Cardiac ventricle fibroblast (primary cell): ENCODE measurements around a stretch of chr5.

- RAMPAGE, long total RNA = no peak
Observed at GRCh38 chr5:200826-201575, 9.7 kb downstream of the LRRC14B start.

DNA sequence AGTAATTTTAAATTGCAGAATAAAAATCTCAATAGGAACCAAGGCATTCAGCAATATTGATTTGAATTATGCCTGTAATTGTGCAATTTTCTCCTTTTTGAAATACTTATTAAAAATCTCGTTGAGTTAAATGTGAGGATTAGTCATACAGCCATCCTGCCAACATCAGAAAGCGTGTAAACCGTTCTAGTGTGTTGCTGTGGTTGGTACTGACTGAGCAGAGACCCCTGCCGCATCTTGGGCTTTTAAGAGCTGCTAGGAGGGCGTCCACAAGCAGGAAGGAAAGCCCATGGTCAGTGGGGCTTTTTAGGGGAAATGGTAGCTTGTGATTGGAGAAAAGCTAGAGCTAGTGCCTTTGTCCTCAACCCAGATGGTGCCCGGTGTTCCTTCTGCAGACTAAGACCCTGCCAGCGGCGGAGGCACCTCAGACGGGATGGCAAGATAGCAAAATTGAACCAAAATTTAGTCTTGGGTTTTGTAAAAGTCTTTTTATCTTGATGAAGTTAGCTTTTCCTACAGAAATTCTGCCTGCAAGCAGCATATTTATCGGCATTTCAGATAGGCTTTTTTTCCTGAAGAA lies 1.4 kb downstream of the SDHA start:
- RAMPAGE, long total RNA = no peak

DNA sequence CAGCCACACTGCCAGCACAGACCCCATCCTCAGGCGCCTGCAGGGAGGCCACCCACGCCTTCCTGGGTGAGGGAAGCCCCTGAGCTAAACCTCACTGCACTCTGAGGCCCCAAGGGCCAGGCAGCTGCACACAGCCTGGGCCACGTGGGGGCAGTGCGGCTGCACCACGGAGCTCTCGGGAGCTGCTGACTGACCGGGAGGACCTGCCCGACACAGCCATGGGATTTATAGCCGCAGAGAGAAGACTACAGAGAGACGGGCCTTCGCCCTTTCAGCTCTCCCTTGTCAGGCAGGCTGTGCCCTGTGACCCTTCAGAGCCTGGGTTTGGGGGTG lies 4.4 kb upstream of the AHRR start:
- RAMPAGE, long total RNA = no peak

- RAMPAGE, long total RNA = no peak
Observed at GRCh38 chr5:343445-344471, 22.2 kb downstream of the AHRR start.

DNA sequence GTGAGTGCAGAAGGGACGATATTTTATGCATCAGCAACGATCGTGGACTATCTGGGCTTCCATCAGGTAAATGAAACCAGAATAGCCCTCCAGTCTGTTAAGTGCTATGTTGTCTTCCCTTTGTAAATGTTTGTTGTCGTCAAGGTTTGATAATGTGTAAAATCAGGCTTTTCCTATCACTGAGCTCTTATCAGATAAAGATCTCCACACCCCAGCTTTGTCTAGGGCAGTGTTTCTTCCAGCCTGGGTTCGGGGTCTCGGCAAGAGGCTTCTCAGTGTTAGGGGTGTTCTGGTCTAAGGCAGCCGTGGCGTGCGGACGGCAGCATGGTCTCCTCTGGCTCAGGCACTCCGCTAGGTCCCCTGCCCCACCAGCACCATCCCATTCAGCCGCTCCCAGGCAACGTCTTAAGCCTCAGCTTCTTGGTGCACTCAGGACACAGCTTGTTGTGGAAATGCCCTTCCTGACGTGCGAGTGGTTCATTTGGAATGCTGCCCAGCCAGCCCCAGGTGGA lies 29.6 kb upstream of the EXOC3 start:
- RAMPAGE, long total RNA = no peak

DNA sequence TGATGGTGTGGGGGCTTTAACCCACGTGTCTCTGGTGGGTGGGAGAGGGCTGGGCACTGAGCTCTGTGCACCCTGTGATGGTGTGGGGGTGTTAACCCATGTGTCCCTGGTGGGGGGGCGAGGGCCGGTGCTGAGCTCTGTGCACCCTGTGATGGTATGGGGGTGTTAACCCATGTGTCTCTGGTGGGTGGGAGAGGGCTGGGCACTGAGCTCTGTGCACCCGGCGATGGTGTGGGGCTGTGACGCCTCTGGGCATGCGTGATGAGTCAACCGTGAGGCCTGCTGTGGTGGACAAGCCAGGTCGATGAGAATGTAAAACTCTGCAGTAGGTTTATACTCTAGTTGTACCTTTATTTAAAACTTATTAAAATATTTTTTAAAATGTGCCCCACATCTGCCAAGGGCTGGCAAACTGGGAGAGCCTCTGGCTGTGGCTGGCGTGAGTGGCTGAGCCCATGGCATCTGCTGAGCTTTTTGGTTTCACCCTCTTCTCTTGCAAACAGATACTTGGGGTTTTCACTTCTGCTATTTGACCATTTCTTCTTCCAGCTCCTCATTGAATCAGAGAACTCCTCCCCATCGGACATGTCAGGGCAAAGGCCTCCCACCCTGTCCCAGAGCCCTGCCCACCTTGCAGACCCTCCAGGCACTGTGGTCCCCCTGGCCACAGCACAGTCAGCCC lies 18.6 kb upstream of the EXOC3 start:
- RAMPAGE, long total RNA = no peak

- RAMPAGE, long total RNA = no peak
Observed at GRCh38 chr5:440350-440916, 2.5 kb upstream of the EXOC3 start.

GRCh38 chr5:473408-473715 lies 30.4 kb downstream of the EXOC3 start:
- RAMPAGE, long total RNA = no peak

DNA sequence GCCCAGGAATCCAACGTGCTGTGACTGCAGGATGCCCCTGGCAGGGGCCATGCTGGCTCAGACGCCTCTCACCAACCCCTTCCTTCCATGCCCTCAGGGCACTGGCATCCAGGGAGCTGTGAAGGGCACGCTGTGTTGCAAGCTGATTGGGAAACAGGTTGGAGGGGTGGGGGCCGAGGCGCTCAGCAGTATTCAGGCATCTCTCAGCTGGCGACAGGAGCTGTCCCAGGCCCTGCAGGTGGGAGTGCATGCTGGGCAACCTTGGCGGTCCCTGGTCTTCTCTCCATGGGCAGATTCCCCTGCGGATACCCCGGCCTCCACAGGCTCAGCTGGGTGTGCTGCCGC lies 9.6 kb downstream of the TPPP start:
- RAMPAGE, long total RNA = no peak

DNA sequence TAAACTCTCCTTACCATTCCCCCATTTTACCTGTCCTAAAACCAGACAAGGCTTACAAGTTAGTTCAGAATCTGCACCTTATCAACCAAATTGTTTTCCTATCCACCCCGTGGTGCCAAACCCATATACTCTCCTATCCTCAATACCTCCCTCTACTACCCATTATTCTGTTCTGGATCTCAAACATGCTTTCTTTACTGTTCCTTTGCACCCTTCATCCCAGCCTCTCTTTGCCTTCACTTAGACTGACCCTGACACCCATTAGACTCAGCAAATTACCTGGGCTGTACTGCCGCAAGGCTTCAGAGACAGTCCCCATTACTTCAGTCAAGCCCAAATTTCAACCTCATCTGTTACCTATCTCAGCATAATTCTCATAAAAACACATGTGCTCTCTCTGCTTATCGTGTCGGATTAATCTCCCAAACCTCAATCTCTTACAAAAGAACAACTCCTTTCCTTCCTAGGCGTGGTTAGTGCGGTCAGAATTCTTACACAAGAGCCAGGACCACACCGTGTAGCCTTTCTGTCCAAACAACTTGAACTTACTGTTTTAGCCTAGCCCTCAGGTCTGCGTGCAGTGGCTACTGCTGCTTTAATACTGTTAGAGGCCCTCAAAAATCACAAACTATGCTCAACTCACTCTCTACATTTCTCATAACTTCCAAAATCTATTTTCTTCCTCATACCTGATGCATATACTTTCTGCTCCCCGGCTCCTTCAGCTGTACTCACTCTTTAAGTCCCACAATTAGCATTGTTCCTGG lies 12.9 kb upstream of the TPPP start:
- RAMPAGE, long total RNA = no peak

- RAMPAGE, long total RNA = no peak
Observed at GRCh38 chr5:713593-714235, 20.6 kb upstream of the TPPP start.

- RAMPAGE, long total RNA = no peak
Observed at GRCh38 chr5:835848-836410, 14.9 kb downstream of the ZDHHC11 start.

DNA sequence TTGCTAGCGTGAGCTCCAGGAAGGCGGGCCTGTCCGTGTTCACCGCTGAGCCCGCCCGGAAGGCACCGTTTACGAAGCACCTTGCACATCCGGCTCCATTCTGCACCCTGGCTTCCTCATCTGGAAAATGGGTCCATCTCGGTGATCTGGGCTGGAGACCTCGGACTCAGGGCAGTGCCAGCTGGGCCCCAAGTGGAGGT lies 52.5 kb upstream of the NKD2 start:
- RAMPAGE, long total RNA = no peak

DNA sequence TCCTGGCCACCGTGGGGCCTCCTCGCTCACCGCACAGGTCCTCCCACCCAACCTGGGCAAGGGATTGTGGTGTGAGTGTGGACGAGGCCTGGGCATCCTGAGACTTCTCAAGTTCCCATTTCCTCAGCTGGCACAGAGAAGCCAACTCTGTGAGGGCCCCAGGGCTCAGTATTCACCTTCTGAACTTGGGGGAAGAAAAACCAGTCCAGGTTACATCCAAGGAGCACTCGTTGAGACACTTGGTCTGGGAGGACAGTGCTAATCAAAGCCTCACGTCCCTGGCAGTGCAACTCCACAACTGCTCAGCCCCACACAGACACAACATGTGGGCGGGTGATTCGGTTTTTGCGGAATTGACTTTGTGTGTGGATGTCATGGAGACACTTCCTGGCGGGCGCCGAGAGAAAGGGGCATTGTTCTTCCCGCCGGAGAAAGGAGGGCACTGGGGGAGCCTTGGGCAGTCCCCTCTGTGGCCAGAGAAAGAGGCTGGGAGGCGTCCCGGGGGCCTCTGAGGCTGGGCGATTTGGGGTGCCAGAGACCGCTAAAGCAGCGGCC lies 28.5 kb upstream of the NKD2 start:
- RAMPAGE, long total RNA = no peak

DNA sequence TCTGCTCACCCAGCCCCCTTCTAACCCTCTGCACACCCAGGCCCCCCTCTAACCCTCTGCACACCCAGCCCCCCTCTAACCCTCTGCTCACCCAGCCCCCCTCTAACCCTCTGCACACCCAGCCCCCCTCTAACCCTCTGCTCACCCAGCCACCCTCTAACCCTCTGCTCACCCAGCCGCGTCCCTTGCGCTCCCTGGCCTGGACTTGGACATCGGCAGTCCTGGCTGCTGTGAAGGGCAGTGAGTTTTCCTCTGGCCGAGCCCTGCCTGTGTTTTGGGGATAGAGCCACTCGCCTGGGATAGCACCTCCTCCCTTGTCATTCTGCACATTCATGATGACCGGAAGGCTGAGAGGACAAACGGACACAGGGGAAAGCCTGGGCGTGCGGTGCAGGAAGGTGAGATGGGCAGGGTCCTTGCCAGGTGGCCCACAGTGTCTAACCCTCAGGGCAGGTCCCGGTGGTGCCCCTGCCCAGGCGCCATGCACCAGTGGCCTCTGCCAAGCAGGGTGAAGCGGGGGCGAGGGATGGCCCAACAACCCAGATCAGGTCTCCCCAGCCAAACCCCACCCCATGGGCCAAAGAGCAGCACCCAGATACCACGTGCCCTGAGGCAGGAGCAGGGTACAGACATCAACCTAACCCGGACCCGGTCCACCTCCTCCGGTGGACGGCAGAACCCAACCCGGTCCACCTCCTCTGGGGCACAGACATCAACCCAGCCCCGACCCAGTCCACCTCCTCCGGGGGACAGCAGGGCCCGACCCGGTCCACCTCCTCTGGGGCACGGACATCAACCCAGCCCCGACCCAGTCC lies 13.0 kb downstream of the SLC12A7 start:
- RAMPAGE, long total RNA = no peak

- RAMPAGE, long total RNA = no peak
Observed at GRCh38 chr5:1099747-1100543, 11.9 kb downstream of the SLC12A7 start.

- RAMPAGE, long total RNA = no peak
Observed at GRCh38 chr5:1118492-1119324, 6.8 kb upstream of the SLC12A7 start.

GRCh38 chr5:1124500-1125299 lies 12.8 kb upstream of the SLC12A7 start:
- RAMPAGE, long total RNA = no peak

DNA sequence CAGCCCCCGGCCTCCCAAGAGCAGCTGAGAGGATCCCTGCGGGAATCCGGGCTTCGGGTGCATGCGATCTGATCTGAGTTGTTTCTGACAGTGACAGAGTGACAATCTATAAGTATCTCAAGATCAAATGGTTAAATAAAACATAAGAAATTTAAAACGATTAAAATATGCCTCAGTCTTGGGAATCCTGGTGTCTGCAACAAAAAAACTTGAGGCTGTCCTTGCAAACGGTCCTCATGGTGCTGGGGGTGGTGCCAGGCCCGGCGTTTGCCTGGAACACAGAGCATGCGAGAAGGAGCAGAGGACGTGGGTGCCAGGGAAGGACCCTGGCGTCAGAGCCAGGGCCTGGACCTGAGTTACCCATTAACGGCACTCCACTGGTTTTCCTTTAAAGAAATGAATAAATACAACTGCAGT lies 221 bp upstream of the SLC6A18 start:
- RAMPAGE, long total RNA = no peak

DNA sequence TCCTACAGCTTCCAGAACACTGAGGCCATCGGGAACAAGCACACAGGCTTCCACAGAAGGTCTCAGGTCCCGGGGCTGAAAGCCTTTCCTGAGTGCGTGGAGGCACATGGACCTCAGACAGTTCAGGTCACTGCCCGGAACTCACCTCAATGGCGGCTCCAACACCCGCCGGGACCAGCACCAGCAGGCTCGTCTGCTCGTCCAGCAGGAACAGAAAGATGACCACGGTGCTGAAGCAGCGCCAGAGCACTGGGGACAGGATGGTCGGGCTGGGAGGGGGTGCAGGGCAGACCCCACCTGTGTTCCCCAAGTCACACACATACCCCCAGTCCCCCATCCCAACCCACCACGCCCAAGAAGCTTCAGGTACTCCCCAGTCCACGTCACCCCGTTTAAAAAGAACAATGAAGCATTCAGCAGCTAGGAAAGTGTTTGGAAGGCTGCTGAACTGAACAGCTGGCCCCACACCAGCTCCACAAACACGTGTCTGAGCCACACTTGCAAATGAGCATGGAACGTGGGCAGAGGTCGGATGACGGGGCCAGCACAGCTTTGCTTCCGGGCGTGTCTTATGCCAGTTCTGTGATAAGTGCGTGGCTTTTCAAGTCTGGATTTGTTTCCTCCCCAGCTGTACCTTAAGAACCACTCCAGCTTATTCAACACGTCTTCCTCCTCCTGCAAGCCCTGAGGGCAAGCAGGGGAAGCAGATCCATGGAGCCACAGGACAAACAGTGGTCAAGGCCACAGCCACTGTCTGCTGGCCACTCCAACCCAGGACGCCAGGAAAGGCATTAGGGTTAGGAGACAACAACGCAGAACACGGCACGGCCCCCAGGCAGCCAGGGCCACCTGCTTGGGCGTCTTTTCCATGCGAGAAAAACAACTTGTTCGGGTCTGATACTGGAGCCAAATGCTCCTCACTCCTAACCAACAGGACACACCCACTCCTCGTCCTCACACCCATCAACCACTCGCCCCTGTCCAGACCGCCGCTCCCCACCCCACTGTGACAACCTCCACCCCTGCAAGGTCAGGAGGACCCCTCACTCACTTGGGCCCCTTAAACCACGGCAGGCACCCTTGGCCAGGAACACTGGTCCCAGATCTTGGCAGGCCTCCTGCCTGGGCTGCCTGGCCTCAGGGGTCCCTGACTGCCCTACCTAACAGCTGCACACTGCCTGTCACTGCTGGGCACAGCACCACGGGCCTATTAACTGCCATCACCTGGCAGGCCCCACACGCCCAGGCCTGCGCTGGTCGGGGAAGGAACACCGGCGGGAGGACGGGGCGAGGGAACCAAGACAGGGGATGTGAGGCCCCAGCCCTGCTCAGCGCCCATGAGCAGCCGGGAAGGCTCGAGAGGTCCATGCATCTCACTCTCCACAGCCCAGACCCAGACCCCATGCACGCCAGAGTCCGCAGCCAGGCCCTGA lies 14.2 kb downstream of the CLPTM1L start:
- RAMPAGE, long total RNA = no peak